Pericardium fibroblast (primary cell): Measurements from ENCODE around the genes IL17A, GSTA4 and FAM83B.

GRCh38 chr6:47413816-47414414 lies 63.7 kb upstream of the CD2AP start:
- RAMPAGE, long total RNA = no peak

DNA sequence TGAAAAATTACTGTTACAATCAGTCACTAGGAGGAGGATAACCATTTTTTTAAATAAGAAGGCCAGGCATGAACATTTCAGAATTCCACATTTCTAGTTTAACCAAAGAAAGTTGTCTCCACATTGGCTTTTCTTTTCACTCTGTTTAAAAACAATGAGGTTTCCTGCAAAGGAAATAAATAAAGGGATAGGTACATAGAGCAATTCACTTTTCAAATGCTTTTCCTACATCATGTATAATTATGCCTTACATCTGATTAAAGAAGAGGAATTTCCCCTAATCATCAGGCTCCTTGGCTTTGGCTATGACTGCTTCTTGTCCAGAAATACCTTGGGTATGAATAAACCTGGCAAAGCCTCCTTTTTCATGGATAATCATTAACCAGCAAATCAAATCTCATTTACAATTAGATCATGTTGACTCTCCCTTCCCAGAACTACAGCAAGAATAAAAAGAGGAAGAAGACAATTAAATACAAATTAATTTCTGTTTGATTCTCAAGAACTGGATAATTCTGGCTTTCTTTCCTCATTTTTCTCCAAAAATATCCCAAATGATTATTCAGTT lies 58.0 kb upstream of the CD2AP start:
- RAMPAGE, long total RNA = no peak

DNA sequence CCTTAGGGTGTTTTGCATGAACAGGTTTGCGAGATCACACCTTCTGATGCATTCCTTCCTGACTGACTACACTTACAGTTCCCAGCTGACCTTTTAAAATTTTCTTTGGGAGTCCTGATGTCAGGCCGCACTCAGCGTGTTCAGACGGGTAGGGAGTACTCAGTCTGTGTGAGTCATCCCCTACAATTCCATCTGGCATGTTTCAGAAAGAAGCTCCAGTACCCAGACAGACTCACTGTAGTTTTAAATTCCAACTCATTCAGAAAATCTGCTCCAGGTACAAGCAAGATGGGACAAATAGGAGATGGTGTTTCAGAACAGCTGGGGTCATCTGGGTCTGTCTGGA lies 1.8 kb downstream of the ADGRF4 start:
- RAMPAGE, long total RNA = no peak

DNA sequence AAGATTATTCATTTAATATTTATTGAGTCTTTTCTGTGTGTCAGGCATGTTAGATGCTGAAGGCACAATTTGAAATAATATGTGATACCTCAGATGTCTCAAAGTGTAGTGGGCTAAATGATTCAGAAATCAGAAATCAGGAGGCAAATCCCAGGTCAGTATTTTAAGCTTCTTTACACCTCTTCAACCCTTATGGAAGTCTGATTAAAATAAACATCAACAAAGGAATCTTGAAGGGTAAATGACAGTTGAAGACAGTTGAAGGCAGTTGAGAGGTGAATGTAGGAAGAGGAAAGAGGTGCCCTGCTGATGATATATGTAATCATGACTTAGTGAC lies 4.9 kb downstream of the OPN5 start:
- RAMPAGE, long total RNA = no peak

GRCh38 chr6:49295701-49296029 lies 167.4 kb downstream of the MMUT start:
- RAMPAGE, long total RNA = no peak

GRCh38 chr6:50824508-50825179 lies 6.0 kb downstream of the TFAP2B start:
- RAMPAGE, long total RNA = no peak

DNA sequence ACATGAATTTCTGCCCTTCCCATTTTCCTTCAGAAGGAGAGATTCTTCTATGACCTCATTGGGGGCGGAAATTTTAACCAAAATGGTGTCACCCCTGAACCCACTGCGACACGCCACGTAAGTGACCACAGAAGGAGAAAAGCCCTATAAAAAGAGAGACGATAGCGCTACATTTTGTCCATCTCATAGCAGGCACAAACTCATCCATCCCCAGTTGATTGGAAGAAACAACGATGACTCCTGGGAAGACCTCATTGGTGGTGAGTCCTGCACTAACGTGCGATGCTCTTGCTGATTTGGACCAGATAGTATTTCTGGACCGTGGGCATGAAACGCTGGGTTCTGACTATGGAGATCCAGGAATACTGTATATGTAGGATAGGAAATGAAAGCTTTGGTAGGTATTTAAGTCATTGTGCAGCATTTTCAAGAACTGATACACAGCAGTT lies at the start of gene IL17A:
Gene IL17A, plus strand, starts transcription at position 177 of the 449 bp plus-strand sequence.
- RAMPAGE, long total RNA = no peak

GRCh38 chr6:52268650-52269446 lies 15.7 kb downstream of the MCM3 start:
- RAMPAGE, long total RNA = no peak

DNA sequence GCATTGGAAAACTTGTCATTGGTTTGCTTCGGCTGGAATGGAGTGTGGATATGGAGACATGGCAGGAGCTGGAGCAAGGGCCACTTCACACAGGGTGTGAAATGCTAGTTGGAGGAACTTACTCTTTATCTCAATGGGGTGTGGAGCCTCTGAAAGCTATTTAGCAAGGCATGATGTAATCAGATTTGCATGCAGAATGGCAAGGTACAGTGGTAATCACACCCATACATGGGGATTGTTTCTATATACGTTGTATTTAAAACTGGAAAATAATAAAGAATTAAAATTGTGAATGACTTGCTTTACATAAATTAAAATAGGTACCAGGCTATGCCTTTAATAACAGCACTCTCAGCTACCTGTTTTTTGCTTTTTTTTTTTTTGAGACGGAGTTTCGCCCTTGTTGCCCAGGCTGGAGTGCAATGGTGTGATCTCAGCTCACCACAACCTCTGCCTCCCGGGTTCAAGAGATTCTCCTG lies 31.3 kb upstream of the PAQR8 start:
- RAMPAGE, long total RNA = no peak

DNA sequence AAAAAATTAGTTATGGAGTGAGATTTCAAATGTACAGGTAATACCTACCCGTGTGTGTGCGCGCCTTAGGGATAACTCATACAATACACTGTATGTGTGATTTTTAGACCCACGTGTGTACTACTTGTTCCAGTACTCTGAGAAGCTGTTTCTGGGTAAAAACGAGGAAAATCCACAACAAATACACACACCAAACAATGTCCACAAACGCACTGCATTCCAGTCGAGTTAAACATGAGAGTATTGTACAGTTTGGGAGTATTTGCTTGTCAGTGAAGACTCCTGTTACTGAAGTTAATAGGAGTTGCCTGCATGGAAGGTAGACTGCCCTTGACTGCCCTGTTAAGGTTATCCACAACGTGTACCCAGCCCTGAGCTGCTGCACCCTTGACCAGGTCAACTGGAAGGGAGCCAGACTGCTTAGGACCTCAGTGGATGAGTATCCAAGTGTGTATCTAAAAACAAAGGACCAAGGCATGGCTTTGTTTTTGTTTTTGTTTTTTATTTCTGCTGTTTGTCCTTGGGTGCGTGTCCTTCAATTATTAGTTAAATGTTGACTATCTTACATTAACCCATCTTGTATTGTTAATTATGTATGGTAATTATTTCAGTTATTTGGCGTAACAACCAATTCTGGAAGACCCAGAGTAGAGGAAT lies 1.6 kb downstream of the PAQR8 start:
- RAMPAGE, long total RNA = no peak

GRCh38 chr6:52505418-52505999 lies 71.4 kb downstream of the TRAM2 start:
- RAMPAGE, long total RNA = no peak

DNA sequence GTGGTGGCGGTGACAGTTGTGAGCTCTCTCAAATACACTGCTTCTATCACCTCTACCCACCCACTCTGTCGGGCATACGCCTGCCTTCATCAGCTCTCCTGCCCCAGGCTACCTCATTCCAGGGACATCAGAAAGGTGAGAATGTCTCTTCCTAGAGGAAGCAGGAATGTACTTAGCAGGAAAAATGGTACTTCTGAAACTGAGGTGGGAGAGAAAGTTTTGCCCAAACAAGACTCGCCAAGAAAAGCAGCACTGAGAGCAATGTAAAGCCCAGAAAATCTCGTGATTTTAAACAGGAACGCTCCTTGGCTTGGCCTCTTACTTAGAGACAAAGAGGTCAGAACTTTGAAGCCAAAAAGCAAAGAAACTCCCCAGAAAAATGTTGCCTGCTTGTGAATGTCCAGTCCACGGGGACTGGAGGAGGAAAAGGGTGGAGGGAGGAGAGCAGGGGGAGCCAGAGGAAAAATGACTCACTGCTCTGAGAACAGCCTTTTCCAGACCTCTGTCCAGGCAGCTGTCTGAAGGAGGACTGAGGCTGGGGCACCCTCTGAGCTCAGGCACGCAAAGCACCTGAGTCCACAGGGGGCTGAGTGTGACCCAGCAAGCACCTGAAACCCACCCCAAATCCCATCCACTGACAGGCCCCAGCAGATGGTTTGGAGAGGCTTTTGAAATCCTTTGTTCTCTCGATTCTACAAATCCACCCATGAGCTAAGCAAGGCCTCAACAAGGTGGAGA lies 64.7 kb downstream of the TRAM2 start:
- RAMPAGE, long total RNA = no peak

DNA sequence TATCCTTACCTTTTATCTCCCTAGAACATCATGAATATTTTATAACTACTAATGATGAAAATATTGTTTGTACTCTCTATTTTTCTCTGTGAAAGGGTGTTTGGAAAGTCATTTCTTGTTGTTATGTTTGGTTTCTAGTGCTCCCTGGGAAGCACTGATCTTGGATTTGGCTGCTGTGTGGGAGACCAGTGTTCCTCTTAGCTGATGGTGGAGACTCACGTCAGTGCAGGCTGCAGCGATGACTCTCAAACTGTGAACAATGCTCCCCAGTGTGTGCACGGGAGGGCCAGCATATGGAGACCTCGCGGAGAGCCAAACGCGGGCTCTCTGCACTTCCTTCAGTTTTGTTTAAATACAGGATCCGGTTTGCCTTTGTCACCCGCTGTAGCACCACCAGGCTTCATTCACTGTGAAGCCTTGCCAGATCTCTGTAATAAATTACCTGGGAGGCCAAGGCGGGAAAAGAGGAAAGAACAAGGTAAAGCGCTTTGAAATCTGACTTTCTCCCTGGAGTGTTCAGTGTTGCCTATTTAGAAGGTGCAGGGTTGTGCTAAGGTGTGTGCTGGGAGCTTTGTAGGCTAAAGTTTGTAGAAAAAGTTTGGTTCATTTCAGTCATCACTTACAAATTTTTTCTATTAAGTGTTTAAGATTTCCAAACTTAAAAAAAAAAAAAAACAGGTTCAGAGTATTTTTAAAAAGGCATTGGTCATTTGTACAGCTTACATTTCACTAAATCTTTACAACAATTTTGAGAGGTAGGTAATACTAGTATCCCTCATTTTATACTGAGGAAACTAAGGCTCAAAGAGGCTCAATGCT lies 30.7 kb upstream of the TMEM14A start:
- RAMPAGE, long total RNA = no peak

GRCh38 chr6:52724521-52724815 lies 38.8 kb downstream of the GSTA2 start:
- RAMPAGE, long total RNA = no peak

DNA sequence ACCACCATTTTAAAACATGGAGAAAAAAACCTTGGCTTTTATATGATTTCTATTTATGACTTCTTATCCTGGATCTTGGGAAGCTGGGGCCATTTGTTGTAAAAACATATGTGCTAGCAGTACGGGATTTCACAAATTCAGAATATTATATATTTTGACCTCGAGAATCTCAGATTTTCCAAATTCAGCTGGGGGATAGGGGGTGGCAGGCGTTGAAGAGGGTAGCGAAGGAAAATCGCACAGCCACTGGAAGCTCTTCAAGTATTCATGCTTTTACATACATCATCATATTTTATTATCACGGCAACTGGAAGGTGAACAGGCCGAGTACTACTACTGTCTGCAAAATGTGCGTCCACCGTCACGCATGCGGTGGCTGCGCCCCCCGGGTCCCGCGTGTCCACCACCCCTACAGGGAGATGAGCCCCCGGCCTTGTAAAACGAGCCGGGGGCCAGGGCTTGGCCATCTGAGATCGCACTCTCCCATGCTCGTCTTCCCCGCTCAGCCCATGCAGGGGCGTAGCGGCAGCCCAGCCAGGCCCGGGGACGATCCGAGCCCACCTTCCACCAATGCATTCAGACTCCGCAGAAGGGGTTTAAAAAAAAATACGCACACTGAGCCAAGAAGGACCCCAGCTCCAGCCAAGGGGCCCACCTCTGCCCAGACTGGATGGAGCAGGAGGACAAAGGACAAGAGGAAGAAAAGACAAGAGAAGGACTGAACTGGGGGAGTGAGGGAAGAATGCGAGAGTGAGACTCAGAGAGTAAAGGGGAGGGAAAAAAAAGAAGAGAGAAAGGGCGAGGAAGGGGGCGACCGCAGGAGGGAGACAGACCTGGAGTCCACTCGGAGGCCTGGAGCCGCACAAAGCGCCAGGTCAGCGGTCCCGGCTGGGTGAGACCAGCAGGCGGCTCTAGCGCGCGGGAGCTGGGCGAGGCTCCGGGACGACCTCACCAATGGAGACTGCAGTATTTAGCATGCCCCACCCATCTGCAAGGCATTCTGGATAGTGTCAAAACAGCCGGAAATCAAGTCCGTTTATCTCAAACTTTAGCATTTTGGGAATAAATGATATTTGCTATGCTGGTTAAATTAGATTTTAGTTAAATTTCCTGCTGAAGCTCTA lies at the start of gene GSTA4:
Gene GSTA4, minus strand, starts transcription at position 869 of the 1,124 bp plus-strand sequence.
- RAMPAGE, long total RNA = start-site peak on the minus strand centred at position 882 of the sequence, 40 bp wide, 893 and 48 reads in 2 replicates

GRCh38 chr6:53306529-53307831 lies 41.8 kb downstream of the ELOVL5 start:
- RAMPAGE, long total RNA = no peak

DNA sequence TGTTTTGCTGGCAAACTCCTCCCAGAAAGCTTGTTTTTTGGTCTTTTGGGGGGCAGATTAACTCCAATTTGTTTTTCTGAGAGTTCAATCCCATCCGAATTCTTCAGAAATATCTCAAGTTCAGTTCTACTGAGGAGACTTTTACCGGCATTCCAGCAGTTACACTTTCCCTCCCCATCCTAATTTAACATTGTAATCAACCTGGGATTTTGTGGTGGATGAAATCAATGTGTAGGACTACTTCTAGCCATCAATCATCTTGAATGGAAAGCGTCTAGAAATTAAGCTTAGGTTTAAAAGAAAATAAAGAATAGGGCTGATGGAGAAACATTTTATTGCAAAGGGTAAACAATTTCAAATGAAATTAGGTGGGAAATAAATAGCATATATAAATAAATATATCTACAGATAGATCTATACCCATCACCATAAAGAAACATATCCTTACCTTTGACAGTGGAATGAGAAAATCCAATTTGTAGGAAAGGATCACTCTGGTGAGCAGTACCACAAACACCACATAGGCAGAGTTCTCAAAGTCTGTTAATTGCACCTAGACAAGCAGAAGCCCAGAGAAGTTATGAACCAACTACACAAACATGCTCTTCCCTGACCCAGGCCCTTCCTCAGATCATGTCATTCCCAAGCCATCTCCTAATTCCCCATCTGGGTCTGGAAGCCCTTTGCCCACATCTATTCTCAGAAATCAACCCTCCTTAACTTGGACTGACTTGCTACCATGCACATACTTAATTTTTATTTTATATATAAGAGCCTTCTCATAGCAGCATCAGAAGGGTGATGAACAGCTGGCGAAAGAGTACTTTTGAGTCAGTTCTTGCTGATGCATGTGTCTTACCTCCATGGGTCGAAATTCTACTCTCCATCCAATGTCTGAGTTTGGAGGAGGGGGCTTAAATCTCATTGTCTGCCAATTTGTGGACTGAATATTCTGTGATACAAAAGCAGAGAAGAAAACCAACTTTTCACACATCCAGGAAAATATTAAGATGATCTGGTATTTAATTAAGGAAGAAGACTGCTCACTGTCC lies 39.6 kb downstream of the GCLC start:
- RAMPAGE, long total RNA = no peak

DNA sequence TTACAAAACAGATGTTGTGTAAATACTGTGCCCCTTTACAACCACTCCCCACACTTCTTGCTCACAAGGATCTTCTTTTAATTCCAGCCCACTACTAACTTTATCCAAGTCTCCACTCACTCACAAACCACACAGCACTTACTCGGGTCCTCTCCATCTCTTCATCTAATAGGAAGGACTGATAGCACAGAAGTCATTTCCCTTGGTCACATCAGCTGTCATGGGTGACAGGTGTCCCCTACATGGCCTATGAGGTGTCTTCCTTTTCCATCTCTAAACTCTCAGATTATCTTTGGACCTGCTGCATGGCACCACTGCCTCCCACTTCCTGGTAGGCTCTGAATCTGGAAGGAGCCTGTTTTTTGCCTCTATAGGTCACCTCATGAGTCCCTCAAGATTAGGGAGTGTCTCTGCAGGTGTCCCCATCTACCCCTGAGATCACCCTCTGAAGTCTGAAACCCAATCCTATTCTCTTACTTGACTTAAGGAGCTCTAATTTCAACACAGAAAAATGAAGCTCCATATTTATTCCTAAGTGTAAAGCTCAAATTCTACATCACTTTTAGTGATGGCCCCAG lies 28.5 kb downstream of the GCLC start:
- RAMPAGE, long total RNA = no peak

GRCh38 chr6:53547365-53547663 lies 2.4 kb upstream of the GCLC start:
- RAMPAGE, long total RNA = no peak

DNA sequence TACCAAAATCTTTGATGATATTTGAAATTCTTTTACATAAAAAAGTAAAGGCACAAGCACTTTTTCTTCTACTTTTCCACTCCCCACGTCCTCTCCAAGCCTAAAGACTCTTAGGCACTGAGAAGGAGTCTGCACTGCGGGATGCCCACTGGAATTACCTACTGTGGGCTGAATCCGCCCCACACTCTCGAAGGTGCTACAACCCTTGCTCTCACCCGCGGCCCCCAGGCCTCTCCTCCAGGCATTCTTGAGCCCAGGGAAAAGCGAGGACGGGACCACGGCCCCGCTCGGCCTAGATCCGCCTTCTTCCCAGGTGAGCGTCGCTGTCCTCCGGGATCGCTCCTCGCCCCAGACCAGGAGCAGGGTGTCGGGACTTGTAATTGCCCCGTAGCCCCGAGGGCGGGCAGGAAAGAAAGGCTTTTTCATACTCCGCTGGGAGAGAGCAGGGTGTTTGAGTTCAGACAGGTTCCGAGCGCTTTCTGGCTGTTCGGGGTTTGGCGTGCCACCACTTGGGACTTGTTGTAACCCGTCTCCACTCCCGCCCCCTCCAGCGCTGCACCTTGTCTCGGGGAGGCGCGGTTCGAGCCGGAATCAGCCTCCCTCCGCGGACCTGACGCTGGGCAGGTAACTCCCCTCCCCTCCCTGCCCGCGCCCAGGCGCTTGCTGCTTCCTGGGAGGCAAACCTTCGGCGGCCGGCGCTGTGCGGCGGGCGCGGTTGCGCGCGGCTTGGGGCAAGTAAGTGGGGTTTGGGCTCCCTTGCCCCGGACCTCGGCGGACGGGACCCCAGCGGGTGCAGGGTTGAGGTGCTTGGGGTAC lies at the start of gene FAM83B:
Gene FAM83B, plus strand, starts transcription at position 680 of the 816 bp plus-strand sequence.
- RAMPAGE, long total RNA = no peak